ENCODE measurements around a stretch of chr1.

- RRBS, 2 experiments = no CpG with 5 or more reads among the region's 1 CpG
Measured at GRCh38 chr1:183655776-183656055, 2.6 kb upstream of the APOBEC4 start.

DNA sequence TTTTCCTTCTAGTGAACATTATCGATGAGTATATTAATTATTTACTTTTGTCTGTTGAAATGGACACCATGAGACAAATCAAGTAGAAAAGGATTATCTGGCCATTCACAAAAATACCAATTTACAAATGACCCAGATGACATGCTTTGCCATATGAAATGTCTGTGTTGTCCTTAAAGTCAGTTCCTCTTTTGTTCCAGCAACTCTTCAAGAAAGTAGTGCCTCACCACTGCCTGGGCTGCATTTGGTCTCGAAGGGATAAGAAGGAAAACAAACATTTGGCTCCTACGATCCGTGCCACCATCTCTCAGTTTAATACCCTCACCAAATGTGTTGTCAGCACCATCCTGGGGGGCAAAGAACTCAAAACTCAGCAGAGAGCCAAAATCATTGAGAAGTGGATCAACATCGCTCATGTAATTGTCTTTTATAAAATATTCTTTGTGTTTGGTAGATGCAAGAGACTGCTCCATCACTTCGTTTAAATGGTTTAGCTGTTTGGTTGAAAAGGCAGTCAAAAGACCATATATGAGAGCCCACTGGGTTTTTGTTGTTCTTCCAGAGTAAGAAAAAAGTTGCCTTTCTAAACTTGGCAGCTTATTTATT, 79.7 kb downstream of the RGL1 start:
- RRBS, 2 experiments = no CpG with 5 or more reads among the region's 6 CpGs

DNA sequence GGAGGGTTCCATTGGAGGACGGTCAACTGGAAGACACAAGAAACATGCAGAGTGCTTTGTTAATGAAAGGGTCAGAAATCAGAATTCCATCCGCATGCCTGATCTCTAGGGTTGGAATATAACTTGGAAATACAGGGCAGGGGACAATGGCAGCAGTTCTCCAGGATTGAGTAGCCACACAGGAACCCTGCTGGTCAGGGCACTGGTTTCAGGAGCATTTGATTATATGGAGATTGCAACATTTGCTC, 82.8 kb downstream of the COLGALT2 start:
- RRBS, 2 experiments = no CpG with 5 or more reads among the region's 2 CpGs

DNA sequence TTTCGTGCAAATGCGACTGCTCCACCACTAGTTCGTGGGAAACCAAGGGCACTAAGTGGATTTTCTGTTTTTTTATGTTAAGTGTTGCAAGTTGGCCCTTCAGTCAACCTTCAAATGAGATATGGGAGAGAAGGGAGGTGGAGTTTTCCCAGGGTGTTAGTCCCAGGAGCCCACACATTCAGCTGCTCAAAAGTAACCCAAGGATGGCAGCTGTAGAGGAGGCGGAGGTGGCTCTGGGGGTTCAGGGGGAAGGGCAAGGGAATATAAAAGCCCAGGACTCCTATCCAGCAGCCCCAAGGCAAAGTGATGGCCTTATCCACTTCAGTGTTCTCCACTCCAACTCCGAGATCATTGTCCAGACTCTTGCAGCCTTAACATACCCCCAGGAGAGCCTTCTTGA, 92.1 kb downstream of the TSEN15 start:
- RRBS, 2 experiments = no CpG with 5 or more reads among the region's 5 CpGs

DNA sequence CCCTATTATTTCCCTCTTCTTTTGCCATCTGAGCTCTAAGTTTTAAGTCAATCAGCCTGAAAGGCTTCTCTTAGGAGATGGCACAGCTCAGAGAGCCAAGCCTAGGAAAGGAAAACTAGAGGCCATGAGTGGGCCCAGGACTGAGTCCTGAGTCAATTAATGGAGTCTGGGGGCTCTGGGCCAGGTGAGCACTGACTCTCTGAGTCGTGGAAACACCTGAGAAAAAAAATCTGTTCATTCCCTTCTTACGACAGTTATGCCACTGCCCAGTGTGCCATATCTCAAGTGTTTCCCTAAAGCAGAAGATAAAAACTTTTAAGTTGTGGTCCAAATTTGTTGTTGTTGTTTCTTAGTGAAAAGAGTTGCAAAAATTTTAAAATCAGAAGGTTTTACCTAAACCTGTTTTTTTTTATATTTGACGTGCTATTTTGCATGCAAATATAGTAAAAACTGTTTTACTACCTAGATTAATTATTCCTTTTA, 157.4 kb downstream of the TSEN15 start:
- RRBS, 2 experiments = no CpG with 5 or more reads among the region's 3 CpGs

DNA sequence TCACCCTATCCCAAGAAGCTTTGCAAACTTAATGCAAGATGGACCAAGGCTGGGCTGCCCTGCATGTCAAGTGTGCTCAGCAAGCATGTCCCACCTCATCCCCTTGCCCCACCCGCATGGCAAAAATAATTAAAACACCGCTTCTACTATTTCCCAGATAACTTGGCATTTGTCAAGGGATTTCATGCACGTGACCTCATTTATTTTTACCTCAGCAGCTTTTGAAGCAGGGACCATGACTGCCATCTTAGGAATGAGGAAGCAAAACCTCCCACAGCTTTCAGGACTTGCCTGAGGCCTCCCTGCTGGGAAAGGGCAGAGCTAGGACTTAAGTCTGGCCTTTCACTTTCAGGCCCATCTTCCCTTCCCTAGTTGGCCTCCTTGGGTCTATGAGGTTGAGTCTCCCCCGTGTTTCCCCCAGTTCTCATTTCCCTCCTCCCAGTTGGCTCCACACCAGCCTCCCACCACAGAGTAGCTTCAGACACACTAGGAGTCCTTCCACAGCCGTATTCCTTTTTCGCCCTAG, 161.4 kb downstream of the TSEN15 start:
- RRBS, 2 experiments = no CpG with 5 or more reads among the region's 6 CpGs

DNA sequence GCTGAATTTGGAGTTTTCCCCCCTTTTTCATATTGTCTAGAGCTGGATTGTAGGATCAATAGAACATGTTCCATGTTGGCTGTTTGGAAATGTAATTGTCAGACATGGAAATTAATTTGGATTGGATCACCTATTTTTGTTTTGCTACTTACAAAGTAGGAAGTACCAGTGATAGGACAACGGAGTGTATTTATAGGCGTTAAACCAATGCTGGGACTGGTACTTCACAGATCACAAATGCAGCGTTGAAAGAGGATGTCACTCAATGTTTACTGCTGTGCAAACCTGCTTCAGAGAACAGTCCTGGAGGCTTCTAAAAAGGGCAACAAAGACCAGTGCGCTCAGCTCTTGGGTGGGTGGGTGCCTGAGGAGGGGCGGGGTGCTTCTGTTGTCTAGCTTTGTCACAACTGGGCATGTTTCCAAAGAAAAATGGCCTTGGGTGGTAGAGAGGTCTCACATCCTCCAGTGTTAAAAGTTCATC, 2.1 kb downstream of the C1orf21 start:
- RRBS, 2 experiments = no CpG with 5 or more reads among the region's 5 CpGs

- RRBS, 2 experiments = no CpG with 5 or more reads among the region's 6 CpGs
Measured at GRCh38 chr1:184425621-184426275, 38.9 kb downstream of the C1orf21 start.

- RRBS, 2 experiments = no CpG with 5 or more reads among the region's 12 CpGs
Measured at GRCh38 chr1:184479381-184479950, 92.6 kb downstream of the C1orf21 start.

GRCh38 chr1:184481998-184482635, 95.3 kb downstream of the C1orf21 start:
- RRBS, 2 experiments = no CpG with 5 or more reads among the region's 7 CpGs

- RRBS, 2 experiments = no CpG with 5 or more reads among the region's 4 CpGs
Measured at GRCh38 chr1:184510183-184510767, 123.4 kb downstream of the C1orf21 start.

DNA sequence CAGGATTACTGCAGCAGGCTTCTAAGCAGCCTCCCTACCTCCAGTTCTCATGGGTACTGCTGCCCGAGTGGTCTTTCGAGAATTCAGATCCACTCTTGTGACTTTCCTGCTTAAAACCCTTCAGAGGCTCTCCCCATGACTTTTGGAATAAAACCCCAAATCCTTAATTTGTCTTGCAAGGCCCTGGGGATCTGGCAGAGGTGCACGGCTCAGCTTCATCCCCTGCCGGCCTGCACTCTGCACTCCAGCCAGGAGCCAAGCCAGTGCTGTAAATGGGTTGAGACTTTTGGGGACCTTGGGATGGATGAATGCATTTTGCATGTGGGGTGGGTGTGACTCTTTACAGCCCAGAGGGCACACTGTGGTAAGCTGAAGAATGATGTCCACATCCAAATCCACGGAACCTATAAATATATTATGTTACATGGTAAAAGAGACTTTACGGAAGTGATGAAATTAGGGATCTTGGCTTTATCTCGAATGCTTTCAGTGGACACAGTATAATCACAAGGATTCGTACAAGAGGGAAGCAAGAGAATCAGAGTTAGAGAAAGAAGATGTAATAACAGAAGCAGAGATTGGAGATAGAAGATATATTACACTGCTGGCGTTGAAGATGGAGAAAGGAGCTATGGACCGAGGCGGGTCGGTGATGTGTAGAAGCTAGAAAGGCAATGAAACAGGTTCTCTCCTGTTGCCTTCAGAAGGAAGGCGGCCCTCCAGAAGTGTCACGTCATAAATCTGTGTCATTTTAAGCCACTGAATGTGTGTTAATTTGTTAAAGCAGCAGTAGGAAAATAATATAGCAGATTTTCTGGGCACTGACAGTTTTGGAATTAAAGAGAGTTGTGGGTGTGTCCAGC, 177.7 kb downstream of the EDEM3 start:
- RRBS, 2 experiments = no CpG with 5 or more reads among the region's 14 CpGs

GRCh38 chr1:184882196-184882559, 92.1 kb downstream of the NIBAN1 start:
- RRBS, 2 experiments = no CpG with 5 or more reads among the region's 2 CpGs

- RRBS, 2 experiments = no CpG with 5 or more reads among the region's 2 CpGs
Measured at GRCh38 chr1:185165761-185166051, 8.7 kb downstream of the SWT1 start.

- RRBS, 2 experiments = no CpG with 5 or more reads among the region's 4 CpGs
Measured at GRCh38 chr1:185281074-185281869, 35.8 kb downstream of the IVNS1ABP start.

DNA sequence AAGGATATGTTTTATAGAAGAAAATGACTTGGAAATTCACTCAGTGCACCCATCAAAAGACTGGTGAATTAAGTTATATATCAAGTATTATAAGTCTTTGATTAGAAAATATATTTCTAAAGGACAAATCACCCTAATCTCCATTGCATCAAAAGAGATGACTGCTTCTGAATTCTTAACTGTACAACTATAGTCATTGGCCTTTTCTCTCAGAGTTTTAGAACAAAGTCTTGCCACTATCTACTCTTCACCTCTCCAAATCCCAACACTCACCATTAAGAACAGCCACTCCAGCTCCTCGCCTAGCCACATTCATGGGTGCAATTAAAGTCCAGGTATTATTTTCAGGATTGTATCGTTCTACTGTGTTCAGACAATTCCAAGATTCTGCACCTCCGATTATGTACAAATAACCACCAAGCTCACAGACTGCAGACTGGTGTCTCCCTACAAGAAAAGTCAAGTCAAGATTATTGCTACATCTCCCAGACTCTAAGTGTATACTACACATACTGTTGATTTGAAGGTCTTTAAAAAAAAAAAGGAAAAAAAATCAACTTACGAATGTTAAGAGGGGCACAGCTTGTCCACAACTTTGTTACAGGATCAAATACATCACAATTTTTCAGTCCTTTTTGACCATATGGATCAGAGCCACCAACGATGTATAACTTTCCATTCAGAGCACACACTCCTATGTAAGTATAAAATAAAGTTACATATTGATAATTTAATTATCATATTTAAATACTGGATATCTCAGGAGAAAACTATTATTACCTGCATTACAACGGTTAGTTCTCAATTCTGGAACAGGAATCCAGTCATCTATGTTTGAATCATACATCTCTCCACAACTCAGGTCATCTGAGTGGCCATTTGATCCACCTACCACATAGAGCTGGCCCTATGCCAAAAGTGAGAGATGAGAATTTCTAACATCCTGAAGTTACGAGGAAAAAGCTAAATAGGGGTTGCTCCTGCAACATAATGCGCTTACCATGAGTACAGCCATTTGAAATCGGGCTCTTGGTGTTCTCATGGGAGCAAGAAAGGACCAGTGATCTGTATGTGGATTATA, 17.3 kb downstream of the IVNS1ABP start:
- RRBS, 2 experiments = no CpG with 5 or more reads among the region's 9 CpGs

DNA sequence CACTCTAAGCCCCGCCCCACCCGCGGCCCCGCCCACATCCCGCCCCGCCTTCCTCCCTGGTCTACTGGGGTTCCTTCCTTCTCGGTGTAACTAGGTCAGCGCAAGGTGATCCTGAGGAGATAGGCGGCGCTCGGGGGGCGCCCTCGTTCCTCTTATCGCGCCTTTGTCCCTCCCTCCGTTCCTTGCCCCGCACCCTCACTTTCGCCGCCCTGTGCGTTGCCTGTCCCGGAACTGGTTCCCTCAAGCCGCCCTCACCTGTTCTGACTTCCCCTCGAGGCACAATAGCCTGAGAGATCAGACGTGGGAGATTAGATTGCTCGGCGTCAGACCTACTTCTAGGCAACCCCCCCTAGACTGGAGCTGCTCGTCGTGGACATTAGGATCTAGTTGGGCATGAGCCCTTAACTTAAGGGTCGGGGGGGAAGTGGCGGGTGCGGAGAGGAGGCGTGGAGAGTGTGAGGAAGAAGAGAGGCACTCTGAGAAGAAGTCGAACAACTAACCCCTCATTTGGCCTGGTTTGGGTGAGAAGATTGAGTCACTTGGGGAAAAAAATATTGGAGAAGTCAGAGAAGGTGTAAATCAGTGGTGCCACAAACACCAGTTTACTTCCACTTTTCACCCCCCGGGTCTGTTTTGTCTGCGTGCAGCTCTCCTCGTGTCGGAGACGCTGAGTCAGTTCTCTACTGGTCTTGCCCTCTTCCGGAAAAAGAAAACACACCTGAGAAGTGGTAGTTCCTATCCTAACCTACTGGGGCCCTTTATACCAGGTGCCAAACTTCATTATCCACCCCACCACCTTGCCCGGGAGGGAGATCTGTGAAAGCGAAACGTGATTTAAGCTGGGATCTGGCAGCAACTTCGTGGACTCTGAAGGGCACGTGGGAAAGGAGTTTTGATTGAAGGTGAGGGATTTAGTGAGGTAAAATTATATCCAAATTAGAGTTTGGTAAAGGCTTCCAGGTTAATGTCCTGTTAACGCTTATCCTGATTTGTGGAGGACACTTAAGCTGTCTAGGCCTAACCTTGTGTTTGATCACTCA, 653 bp upstream of the IVNS1ABP start:
- RRBS, 2 experiments = 2 to 3% methylated on average over 5 of the region's 45 CpGs

DNA sequence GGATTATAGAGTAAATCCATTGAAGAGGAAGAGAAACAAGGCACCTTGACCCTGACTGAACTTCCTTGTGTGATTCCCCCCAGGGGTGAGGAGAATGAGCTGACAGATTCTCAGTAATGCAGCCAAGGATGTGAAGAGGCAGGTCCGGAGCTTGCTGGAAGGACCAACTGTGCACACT, 54.9 kb upstream of the HMCN1 start:
- RRBS, 2 experiments = no CpG with 5 or more reads among the region's 1 CpG

Measured in bronchial epithelial cell (primary cell).